Cerebral cortex (tissue), 2 donors: Measurements from ENCODE around the genes RNF130 and TRIM41.

DNA sequence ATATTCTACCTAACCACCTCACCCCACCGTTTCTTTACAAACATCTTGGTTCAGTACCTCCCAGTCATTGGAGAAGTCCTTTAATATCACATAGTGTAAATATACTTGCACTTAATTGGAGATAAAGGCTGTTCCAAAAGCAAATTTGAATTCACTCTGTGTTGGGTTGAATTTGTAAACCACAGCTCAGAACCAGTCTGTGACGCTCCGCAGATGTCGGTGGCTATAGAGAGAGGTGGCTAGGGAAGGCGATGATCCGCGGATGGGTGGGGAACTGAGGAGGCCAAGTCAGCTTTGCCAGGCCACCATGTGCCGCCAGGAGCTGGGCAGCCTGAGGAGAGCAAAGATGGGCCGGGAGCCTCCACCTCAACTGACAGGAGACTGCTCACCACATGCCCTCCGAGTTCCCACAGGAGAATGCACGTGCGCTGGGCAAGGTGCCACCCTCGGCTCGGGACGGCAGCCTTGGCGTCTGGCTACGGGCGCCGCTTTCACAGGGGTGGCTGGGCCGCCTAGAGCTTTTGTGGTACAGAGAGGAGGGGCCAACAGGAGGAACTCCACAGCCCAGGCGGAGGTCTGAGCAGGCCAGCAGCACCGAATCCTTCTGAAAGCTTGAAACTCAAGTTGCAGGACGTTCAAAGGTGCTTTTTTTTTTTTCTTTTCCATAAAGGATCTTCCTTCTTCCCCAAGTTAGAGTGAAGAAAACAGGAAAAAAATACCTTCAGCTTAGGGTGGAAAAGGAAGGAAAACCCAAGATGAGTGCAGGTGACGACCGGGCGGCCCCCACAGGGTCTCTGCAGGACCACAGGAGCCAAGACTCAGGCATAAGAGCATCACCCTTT is 5.2 kb upstream of the TBC1D9B start:
- PRO-cap, 2 experiments = no peak in any of the 2 experiments

- PRO-cap, 2 experiments = no peak in any of the 2 experiments
These were observed 6.4 kb upstream of the TBC1D9B start for GRCh38 chr5:179913849-179914720.

DNA sequence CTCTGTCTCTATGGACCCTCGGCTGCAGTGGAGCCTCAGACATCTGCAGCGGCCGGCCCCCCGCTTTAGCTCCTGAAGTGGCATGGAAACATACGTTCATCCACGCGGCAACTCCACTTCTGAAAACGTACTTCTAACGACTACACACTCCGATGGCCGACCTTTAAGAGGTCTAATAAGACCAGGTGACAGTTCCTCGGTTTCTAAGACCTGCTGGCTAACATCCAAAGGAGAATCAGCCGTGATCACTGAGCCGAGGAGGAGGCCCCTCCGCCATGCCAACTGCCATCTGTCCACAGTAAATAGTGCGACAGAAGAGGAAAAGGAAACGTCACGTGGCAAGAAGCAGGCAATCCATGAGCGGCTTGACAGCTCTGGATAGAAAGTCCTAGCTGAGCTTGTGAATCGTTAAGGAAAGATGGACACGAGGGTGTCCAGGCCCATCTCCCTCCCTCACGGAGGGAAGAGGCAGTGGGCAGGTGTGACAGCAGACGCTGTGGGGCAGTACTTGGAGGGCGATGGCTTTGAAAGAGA is 66.6 kb upstream of the TBC1D9B start:
- PRO-cap, 2 experiments = no peak in any of the 2 experiments

DNA sequence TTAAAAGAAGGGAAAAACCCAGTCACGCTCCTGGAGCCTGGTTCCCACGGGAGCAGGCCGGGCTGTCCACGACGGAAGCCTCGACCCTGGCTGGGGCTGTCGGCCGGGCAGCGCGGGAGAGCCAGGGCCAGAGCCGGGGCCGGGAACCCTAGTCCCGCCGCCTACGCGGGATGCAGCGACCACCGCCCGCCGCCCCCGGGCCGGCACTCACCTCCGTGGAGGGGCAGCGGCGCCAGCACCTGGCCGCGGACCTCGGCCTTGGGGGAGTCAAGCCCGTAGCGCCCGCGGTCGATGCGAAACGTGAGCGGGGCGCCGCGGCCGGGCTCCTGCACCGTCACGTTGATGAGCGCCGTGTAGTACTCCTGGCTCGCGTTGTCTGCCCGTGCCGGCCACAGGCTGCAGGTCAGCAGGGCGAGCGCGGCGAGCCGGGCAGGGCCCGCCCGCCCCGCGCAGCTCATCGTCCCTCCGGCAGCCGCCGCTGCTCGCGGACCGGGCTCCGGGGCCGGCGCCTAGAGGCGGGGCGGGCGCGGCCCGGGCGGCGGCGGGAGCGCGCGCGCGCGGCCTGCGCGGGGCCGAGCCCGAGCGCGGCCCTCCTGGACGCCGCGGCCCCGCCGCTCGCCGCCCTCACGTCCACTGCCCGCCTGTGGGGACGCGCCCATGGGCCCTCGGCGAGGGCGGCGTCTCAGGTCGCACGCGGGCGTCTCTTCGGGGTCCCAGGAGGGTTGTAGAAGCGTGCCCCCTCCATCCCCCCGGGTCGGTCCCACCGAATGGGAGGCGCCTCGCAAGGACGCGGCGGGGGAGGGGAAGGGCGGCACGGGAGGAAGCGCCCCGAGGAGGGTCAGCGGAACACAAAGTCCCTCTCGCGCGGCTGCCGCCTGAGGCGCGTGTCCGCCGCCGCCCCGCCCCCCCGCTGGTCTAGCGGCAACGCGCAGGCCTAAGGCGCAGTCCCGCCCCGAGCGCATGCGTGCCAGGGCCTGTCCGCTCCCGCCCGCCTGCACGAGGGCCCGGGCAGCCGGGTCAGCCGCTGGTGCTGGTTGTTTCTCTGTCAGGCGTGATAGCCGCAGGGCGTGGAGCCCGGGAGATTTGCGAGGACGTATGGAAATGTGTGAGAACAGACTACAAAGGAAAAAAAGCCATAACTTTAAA is at the start of gene RNF130:
Gene RNF130 (minus strand): TSS at position 515 of the 1,146 bp plus-strand sequence.
- PRO-cap, 2 experiments = peak in 2 of 2 experiments; most common plus-strand start position 567 of the sequence (in 1); most common minus-strand start position 484 of the sequence (in 2)

DNA sequence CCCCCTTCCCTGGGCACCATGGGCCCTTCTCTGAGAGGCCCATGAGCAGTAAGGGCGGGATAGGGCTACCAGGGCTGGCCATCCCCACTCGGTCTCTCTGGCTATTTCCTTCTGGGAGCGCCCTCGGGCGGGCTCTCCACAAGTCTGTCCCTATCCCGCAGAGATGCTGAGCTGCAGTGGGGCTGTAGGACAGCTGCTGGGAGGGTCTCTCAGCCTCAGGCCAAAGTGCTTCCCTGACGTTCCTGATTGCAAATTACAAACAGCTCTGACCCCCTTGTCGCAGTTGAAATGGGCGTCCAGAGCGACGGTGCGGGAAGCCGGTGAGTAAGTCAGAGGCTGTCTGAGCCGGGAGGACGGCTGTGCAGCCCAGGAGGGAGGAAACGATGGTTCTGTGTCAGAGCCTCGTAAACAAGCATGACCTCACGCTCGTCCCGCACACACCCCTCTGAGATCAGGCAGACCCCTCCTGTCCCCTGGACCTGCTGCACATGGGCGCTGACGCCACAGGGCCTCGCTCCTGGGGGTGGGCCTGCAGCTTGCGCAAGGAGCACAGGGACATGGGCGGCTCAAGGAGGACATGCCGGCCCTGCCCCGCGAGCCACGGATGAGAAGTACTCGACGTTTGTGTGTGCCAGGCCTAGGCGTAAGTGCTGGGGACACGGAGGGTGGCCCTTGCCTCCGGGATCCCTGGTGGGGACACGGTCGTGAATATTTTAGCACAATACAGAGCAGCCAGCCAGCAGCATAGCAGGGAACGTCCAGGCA is 36.4 kb upstream of the GFPT2 start:
- PRO-cap, 2 experiments = no peak in any of the 2 experiments

DNA sequence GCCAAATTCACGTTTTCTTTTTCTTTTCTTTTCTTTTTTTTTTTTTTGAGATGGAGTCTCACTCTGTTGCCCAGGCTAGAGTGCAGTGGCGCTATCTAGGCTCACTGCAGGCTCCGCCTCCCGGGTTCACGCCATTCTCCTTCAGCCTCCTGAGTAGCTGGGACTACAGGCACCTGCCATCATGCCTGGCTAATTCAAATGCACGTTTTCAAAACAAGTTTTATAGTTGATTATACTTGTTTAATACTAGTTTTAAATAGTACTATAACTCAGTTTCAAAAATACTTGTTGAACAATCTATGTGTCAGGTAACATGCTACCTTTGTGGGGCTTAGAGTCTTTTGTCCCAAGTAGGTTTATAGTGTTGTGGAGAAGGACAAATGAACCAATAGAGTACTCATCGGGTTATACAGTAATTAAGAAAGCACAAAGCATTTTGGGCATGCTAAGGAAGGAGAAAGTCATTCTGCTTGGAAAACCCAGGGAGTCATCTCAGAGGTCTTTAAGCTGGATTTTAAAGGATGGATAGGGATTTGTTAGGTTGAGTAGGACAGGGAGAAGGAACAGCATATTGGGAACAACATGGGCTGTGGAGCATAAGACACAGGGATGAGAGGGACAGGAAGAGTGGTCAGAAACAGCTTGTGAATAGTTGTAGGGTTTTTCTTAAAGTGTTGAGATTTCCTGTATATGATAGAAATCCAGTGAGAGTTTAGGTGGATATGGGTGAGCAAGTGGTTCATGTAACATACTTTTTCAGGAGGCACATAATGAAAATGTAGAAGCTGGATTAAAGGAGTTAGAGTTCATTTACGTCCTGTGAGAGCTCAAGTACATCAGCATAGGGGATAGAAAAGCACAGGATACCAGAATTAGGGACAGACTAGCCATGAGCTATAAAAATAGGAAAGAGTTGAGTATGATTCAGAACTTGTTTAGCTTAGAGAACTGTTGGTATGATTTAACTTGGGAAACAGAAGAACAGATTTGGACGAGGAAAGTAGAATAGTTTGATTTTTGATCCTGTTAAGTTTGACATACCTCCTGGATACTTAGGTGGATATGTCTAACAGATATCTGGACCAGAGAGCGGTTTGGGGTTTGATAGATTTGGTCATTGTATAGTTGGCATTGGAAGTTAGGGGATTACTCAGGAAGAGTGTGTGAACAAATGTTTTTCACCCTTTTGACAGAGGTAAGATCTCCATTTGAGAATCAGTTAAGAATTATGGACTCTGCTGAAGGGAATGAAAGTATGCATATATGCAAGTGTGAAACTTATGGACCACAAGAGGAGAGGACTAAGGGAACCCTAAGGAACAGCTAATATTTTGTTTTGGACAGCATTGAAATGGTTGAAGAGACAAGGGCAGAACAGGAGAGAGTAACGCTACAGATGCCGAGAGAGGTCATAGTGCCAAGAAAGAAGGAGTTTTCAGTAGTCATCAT is 6.8 kb downstream of the CNOT6 start:
- PRO-cap, 2 experiments = no peak in any of the 2 experiments

DNA sequence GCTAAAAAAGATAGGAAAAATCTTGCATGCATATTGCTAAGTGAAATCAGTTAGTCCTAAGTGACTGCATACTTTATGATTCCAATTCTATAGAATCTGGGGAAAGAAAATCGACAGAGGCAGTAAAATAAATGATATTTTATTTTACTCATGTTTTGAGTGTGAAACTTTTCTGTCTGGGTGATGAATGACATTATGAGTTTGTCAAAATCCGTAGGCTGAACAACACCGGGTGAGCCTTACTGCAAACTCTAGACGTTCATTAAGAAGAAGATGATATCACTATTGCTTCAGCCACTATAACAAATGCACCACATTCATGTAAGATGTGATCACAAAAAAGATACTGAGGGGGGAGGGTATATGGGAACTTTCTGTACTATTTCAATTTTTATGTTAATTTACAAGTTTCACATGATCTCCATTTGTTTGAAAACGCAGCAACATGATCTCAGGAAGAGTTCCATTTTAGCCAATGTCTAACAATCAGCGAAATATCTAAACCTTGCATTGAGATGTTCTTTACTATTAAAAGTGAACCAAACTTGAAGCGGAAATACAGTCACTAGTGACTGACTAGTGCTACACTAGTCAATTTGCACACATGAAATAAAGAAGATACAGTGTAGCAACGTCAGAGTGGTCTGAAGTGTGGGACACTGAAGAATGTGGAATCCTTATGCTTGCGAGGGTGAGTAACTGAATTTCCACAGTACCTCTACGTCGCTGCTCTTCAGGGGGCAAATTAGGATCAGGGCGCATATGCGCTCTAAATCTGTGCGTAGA is 39.4 kb upstream of the FLT4 start:
- PRO-cap, 2 experiments = no peak in any of the 2 experiments

DNA sequence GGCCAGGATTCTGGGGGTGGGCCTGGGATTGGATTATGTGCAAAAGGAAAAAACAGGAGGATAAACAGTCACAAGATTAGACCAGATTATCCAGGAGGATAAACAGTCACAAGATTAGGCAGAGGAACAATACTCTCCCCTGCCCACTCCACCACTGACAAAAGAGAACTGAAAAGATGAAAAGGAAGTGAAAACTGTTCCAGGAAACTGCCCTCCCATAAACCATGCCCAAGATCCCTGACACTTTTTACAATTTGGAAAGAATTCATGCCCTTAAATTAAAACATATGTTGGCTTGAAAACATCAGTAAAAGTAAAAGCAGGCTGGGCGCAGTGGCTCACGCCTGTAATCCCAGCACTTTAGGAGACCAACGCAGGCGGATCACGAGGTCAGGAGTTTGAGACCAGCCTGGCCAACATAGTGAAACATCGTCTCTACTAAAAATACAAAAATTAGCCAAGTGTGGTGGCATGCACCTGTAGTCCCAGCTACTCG is 2.6 kb upstream of the MGAT1 start:
- PRO-cap, 2 experiments = no peak in any of the 2 experiments

DNA sequence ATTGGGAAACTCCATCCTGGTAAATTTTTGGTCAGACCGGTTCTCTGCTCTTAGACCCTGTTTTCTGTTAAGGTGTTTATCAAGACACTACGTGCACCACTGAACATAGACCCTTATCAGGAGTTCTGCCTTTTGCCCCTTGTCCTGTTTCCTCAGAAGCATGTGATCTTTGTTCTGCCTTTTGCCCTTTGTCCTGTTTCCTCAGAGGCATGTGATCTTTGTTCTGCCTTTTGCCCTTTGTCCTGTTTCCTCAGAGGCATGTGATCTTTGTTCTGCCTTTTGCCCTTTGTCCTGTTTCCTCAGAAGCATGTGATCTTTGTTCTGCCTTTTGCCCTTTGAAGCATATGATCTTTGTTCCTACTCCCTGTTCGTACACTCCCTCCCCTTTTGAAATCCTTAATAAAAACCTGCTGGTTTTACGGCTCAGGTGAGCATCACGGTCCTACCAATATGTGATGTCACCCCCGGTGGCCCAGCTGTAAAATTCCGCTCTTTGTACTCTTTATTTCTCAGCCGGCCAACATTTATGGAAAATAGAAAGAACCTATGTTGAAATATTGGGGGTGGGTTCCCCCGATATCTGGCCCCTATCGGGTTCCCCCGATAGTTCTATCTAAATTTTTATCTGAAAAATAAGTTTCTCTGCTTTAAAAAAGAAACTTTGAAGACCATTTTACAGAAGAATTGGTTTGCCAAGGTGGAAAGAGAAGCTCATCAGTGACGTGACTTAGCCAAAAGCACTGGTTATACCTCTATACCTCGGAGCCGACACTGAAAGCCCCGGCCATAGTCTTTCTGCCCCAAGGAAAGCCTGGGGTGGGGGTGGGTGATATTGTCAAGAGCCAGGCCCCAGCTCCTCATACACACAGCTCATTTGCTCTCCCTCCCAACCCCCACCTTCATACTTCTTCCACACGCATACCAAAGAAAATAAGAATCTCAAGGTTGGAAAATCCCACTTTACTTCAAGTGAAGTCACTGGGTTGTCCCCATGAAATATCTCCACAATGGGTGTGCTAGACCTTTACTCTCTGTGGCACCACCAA is 26.7 kb upstream of the MGAT1 start:
- PRO-cap, 2 experiments = peak in 1 of 2 experiments; most common plus-strand start position 354 of the sequence (in 1); most common minus-strand start position 146 of the sequence (in 1)

DNA sequence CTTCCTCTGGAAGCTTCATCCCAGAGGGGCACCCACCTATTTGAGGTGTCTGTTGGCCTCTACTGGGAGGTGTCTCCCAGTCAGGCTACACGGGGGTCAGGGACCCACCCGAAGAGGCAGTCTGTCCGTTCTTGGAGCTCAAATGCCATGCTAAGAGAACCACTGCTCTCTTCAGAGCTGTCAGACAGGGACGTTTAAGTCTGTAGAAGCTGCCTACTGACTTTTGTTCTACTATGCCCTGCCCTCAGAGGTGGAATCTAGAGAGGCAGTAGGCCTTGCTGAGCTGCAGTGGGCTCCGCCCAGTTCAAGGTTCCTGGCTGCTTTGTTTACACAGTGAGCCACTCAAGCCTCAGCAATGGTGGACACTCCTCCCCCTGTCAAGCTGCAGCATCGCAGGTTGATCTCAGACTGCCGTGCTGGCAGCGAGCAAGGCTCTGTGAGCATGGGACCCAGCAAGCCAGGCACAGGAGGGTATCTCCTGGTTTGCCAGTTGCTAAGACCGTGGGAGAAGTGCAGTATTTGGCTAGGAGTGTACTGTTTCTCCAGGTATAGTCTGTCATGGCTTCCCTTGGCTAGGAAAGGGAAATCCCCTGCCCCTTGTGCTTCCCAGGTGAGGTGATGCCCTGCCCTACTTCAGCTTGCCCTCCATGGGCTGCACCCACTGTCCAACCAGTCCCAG is 13.1 kb upstream of the BTNL8 start:
- PRO-cap, 2 experiments = no peak in any of the 2 experiments

GRCh38 chr5:180910952-180911732 is 12.2 kb downstream of the BTNL8 start:
- PRO-cap, 2 experiments = no peak in any of the 2 experiments

GRCh38 chr5:181054933-181055427 is 14.9 kb downstream of the BTNL9 start:
- PRO-cap, 2 experiments = no peak in any of the 2 experiments

DNA sequence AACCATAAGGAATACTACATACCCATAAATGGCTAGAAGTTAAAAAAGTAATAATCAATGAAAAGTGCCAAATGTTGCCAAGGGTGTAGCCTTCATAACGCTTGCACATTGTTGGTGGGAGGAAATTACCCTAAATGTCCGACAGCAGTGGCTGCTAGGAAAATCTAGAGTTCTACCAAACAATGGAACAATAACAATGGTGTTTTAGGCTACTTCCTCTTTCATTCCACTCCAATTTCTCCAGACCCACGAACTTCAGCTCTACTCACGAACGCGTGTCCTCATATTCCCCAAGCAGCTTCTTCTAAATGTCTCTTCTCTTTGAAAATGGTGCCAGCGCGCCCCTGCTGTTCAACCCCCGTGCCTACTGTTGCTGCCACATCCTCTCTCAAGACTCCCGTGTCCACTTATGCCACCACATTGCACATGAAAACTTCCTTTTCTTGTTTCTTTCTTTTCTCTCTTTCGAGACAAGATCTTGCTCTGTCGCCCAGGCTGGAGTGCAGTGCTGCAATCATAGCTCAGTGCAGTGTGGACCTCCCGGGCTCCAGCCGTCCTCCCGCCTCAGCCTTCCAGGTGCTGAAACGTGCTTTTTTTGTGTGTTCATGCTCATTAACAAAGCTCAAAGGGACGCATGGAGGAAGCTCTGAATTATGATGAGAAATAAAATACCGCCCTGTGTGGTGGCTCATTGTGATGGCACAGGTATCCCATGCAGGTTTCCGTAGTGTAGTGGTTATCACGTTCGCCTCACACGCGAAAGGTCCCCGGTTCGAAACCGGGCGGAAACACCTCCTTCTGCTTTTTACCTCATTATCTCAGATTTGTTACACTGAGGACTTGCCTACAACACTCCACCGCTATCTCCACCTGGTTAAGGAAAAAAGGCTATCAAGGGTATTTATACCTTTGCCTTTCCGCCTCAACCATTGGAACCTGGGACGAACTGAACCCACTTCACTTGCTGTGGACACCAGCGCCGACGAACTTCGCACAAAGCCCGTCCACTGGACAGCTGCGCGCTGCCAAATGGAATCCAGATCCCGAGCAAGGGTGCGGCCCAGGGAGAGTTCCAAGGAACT is 25.9 kb downstream of the OR2V2 start:
- PRO-cap, 2 experiments = no peak in any of the 2 experiments

DNA sequence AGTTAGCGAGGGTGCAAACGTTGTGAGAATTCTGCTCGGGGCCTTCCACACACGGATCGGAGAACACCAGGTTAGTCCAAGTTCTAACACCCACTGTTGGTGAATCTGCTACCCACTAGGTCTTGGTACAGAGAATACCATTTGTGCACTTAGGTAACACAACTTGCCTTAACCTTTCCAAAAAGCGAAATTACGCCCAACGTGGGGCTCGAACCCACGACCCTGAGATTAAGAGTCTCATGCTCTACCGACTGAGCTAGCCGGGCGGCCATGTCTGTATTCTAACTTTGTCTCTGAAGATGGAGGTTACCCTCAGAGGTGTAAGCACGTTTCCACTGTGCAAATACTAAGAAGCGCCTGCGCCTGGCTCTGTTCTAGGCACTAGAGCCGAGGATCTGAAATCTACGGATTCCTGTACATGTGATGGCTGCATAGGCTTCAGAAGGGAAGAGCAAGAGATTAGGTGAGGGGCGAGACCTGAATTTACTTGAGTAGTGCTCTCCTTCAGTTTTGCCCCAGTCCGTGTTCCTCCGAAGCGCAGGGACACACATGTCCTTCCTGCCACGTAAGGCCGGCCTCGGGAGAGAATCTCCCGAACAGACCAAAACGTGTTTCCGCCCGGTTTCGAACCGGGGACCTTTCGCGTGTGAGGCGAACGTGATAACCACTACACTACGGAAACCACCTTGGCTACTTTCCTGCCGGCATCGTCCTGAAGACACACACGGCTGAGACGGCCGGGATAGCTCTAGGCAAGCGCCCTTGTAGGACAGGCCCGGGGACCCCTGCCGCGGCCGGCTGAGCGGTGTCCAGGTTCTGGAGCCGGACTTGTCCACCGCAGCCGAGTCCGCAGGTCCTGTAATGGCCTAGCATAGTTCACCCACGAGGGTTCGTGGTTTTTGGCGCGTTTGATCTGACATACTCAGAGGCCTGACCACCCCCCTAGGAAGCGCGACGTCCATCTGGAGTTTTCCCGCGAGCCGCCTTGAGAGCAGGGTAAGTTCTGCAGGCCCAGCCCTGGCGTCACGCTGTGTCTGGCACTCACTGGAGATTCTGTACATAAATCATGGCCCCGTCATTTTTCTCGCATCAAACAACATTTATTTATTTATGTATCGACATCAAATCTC is 930 bp upstream of the TRIM41 start:
- PRO-cap, 2 experiments = peak in 1 of 2 experiments; most common plus-strand start position 518 of the sequence (in 1); most common minus-strand start position 269 of the sequence (in 1)

- PRO-cap, 2 experiments = peak in 2 of 2 experiments; most common plus-strand start chr5:181223281 (in 2); most common minus-strand start chr5:181223120 (in 1)
These were observed at the start of gene TRIM41 for GRCh38 chr5:181222965-181223416. TSS of gene TRIM41 (plus strand) at chr5:181223281.

DNA sequence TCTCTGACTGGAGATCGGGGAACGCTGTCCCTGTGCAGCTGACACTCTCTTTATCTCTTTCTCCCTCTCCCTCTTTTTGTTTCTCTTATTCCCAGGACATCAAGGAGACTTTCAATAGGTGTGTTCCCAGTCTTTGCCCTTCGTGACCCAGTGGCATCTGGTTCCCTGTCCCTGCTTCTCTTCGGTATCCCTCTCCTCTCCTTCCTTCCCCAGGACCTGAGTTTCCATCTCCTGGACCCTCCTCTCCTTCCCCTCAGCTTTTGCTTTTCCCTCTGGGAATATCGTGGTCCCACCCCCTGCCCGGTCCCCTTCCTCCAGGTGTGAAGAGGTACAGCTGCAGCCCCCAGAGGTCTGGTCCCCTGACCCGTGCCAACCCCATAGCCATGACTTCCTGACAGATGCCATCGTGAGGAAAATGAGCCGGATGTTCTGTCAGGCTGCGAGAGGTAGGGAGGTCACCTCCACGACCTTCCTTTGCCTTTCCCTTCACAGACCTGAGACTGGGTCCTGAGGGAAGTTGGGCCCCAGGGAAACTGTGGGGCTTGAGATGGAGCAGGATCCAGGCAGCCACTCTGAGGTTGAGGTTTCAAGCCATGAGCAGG is 10.3 kb downstream of the RACK1 start:
- PRO-cap, 2 experiments = no peak in any of the 2 experiments

DNA sequence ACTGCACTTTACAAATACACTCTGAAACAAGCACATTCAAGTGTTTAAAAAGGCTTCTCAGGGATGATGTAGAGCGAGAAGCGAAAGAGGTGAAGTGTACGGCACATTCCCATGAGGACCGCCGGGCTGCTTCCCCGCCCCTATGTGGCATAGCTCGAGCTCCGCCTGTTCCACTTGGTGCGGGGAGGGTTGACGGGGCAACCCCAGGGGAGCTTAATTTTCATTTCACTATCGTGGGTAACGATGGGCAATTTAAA is 288 bp upstream of the RACK1 start:
- PRO-cap, 2 experiments = peak in 1 of 2 experiments; most common minus-strand start position 120 of the sequence (in 1)